ENCODE measurements around a stretch of chr6.

DNA sequence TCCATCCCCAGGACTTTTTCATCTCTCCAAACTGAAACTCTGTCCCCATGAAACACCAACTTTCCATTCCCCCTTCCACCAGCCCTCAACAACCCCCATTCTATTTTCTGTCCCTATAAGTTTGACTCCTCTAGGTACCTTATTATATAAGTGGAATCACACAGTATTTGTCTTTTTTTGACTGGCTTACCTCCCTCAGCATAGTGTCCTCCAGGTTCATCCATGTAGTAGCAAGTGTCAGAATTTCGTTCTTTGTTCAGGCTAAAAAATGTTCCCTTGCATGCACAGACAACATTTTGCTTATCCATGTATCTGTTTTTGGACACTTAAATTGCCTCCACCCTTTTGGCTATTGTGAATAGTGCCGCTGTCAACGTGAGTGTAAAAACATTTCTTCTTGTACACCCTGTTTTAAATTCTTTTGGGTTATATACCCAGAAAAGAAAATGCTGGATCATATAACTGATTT lies 878 bp upstream of the BPHL start:
- PRO-cap: no peak
- RAMPAGE, long total RNA, 4 experiments: no peak in any of the 4 experiments

DNA sequence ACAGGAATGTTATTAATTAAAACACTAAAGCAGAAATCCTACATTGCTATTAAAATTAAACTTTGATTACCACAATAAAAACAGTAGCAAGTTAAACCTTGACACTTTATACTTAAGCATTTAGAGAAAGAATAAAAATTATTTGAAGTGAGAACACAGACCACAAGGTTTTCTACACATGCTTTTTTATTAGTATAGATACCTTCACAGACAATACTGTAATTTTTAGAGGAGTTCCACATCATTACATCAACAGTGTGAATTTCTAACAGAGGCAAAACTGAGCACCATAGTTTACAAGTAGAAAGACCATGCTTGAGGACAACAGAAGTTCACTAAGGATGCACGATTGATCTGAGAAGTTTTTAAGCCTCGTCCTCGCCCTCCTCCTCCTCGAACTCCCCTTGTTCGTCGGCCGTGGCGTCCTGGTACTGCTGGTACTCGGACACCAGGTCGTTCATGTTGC lies 3.8 kb downstream of the TUBB2A start:
- PRO-cap: no peak
- RAMPAGE, long total RNA, 4 experiments: no peak in any of the 4 experiments

DNA sequence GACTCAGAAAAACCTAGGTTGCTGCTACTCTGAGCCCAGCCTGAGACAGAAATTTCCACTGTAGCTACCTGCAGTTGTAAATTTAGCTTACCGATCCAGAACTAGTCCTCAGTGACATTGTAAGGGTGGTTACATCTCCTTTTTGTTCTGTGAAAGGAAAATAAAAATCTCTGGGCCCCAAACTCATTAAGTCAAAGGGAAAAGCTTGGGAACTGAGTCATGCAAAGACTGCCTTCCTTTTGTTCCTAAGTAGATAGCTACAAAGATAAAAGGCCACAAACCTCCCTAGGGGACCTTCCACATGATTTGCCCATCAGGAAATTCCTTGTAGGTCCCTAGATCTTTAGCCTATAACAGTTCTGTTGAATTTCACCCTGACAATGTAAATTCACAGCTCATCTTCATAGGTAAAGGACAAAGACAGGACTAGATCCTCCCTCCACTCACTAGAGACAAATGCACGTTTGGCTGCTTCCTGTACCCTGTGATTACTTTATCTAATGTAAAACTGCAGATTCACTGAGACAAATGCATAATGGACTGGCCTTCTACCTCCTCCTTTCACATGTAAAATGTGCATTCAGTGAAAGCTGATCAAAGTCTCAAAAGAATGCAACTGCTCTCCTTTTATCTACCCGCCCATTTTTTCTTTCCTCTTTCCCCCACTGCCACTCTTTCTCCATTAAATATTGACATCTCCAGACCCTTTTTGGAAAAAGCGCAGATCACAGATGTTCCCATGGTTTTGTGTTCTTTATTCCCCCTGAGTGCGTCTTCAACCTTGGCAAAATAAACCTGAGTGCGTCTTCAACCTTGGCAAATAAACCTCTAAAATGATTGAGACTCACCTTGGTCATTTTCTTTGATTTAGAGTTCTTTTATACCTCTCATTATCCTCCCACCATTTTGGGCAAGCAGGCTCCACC lies 8.9 kb upstream of the TUBB2A start:
- PRO-cap: no peak
- RAMPAGE, long total RNA, 4 experiments: no peak in any of the 4 experiments

- PRO-cap: no peak
- RAMPAGE, long total RNA, 4 experiments: no peak in any of the 4 experiments
These were observed 19.3 kb downstream of the TUBB2B start for GRCh38 chr6:3208076-3208692.

- PRO-cap: no peak
- RAMPAGE, long total RNA, 4 experiments: no peak in any of the 4 experiments
These were observed 7.4 kb upstream of the PSMG4 start for GRCh38 chr6:3251374-3251784.

DNA sequence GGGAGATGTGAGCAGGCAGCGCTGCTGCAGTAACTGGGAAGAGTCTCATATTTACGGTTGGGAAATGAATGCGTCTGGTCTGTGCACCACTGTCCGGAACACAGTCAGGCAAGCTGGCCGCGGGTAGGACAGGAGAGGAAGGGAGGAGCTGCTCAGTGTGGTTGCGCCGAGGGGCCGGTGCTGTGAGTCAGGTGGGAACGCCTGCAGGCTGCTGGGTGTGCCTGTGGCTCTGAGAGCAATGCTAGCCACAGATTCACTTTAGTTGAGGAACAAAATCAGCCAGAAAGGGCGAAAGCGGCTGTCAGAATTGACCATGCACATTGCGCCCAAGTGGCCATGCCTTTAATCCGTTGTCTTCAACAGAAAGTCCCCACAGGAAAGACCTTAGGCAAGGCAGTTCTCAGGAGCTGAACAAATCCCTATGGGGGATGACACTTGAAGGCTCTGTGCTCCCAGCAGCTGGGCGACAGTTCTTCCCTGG lies 6.2 kb upstream of the PSMG4 start:
- PRO-cap: no peak
- RAMPAGE, long total RNA, 4 experiments: no peak in any of the 4 experiments

GRCh38 chr6:3268905-3270068 lies 10.5 kb downstream of the PSMG4 start:
- PRO-cap: no peak
- RAMPAGE, long total RNA, 4 experiments: no peak in any of the 4 experiments

DNA sequence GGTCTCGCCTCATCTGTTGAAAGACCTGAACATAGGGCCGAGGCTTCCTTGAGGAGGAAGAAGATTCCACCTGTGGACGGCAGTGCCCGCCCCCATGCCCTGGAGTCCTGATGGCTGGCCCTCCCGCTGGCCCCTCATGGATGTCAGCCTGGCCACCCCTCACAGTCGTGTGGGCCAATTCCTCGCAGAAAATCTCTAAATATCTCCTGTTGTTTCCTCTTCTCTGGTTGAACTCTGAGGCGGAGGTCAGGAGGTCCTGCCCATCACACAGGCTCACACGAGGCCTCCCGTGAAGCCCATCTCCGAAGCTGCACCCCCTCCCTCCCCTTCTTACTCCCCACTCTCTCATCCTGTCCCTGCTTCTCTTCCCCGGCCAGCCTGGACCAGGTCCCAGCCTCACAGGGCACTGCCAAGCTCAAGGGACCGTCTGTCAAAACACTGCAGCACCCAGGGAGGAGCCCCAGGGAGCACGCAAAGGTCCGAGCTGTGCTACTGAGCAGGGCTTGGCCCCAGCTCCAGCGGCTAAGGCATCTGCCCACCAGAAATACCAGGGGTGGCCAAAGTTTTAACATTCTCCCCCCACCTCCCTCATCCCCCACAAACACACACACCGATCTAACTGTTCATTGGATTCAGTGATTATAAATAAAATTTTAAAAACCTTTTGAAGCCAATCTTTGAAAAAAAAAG lies 70.0 kb downstream of the PSMG4 start:
- PRO-cap: no peak
- RAMPAGE, long total RNA, 4 experiments: no peak in any of the 4 experiments

DNA sequence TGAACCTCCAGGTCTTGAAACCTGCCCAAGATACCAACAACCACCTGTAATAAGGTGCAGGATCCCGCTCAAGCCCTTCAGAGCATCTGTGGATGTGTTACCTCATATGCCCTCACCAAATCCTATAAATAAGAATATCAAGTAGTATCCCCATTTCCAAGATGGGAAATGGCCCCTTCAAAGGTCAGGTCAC lies 97.9 kb downstream of the PSMG4 start:
- PRO-cap: no peak
- RAMPAGE, long total RNA, 4 experiments: no peak in any of the 4 experiments

GRCh38 chr6:3410361-3411323 lies 46.2 kb downstream of the SLC22A23 start:
- PRO-cap: no peak
- RAMPAGE, long total RNA, 4 experiments: no peak in any of the 4 experiments

- PRO-cap: no peak
- RAMPAGE, long total RNA, 4 experiments: start-site peak on the plus strand in 2 of 4 experiments, at chr6:3456111-3456175 at its widest, 7 to 10 reads per replicate
These were observed 1.1 kb downstream of the SLC22A23 start for GRCh38 chr6:3455457-3456482.

- PRO-cap: no peak
- RAMPAGE, long total RNA, 4 experiments: no peak in any of the 4 experiments
These were observed 70.0 kb upstream of the SLC22A23 start for GRCh38 chr6:3526663-3527351.

- PRO-cap: no peak
- RAMPAGE, long total RNA, 4 experiments: no peak in any of the 4 experiments
These were observed 89.3 kb upstream of the SLC22A23 start for GRCh38 chr6:3546185-3546499.

- PRO-cap: no peak
- RAMPAGE, long total RNA, 4 experiments: no peak in any of the 4 experiments
These were observed 31.6 kb downstream of the PXDC1 start for GRCh38 chr6:3719766-3720428.

DNA sequence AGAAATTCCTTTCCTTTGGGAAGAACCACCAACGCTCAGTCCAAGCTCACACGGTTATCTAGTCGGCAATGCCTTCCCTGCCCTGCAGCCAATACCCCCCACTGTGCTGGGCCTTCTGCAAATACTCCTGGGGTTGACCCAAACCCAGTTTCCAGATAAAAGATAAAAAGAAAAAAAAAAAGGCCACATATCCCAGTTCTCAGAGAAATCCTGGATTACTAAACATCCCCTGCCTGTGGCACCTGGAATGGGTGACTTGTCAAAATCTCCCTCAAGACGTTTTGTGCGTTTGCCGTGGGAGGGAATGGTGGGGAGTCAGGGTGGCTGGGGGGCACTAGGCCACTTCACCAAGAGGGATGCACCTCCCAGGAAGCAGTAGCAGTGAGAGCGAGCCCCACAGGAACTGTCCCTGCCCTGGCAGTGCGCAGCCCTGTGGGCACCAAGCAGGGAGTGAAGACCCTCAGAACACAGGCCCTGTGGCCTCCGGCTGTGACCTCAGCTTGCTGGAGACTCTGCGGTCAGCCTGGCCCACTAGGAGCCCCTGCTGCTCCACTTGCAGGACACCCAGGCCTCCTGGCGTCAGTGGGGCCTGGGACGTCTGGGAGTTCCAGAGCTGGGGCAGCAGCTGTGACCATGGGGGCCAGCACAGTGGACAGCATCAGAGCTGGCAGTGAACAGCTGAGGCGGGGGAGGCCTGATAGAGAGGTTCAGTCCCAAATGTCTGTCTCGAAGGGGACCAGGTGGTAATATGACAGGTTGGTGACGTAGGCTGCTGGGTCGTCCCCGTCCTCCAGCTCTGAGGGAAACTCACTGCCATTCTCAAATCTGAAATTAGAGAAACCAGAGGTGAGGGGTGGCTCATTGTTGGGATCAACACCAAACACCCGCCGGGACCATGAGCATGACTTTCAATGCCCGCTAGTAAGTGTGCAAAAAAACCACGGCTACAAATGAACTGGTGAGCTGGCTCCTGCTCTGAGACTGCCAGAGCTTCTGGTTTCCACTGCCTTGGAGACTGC lies 28.3 kb downstream of the PXDC1 start:
- PRO-cap: no peak
- RAMPAGE, long total RNA, 4 experiments: no peak in any of the 4 experiments

DNA sequence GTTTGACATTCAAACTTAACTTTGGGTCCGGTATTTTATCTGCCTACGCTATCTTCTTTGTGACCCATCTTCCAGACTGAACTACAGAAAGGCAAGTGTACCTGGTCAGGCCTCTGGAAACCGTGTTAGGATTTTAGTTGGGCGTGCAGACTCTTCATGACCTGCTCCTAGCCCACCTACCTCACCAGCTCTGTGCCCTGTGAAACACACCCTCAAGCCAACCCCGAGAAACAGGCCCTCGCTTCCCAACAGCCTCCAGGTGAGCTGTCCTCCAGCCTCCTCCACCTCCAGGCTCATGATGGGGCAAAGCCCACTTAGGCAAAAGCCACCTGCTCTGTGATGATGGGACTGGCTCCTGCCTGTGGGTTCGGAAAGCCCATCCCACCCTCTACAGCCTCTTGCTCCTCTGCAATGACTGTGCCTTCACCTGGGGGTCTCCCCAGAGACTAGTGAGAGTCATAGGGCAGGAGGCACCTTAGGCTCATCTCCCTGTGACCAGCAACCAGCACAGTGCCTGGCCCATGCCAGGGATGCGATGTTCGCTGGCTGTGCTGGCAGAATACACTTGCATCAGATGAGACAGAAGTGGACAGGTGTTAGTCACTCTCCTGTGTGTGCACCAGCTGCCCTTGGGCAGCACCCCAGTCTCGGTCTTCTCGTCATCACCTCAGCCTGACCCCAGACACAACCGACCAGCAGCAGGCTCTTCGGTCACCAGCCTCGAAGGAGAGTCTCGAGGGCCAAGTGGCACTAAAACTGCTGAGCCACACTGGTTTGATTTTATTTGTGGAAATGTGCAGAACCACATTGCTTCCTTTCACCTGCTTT lies 10.9 kb downstream of the PXDC1 start:
- PRO-cap: no peak
- RAMPAGE, long total RNA, 4 experiments: no peak in any of the 4 experiments

GRCh38 chr6:3743984-3744533 lies 7.5 kb downstream of the PXDC1 start:
- PRO-cap: no peak
- RAMPAGE, long total RNA, 4 experiments: no peak in any of the 4 experiments

GRCh38 chr6:3849710-3850491 lies 728 bp downstream of the FAM50B start:
- PRO-cap: no peak
- RAMPAGE, long total RNA, 4 experiments: no peak in any of the 4 experiments

GRCh38 chr6:4133745-4134568 lies 1.4 kb downstream of the ECI2 start:
- PRO-cap: no peak
- RAMPAGE, long total RNA, 4 experiments: no peak in any of the 4 experiments

DNA sequence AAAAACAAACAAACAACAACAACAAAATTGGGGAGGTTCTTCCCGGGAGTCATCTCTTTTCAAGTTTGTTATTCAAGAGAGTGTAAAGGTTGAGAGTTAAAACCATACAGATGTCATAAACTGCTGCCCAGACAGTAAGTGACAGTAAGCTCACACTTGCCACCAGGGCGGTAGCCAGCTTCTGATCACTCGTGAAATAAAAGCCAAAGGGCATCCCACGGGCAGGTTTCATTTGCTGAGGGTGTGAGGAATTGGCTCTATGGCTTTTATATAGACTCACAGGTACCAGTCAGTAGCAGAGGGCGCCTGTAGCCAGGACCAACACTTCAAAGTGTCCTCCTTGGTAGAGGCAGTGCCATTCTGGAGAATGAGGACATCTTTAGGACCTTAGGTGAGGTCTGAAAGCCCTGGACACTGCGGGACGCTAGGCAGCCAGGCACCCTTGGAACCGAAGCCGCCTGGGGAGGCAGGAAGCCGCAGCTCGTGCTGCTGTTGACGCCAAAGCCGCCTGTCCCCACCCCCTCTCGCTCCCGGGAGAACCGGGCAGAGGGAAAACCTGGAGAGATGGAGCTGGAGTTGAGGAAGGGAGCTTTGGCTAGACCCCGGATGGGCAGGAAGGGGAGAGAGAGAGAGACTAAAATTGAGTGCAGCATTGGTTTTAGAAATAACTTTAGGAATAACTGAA lies 128.8 kb upstream of the CDYL start:
- PRO-cap: no peak
- RAMPAGE, long total RNA, 4 experiments: no peak in any of the 4 experiments

Data from omental fat pad (tissue), 4 donors.